Neural progenitor cell (in vitro differentiated cells): ENCODE measurements around the gene ASTN1.

DNA sequence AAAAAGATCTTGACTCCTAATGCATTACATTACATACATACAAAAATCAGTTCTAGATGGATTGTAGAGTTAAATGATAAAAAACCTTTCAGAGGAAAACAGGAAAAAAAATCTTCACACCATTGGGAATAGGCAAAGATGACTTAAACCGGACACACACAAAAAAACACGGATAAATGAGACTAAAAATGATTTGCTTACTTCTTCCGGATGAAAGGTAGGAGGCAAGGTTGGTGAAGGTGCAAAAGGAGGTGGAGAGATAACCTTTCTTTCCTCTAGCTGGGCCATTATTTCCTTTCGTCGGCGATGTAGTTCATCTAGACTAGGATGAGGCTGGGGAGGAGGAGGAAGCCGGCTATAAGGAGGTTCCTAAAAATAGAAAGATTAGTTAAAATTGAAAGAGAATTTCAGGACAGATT lies 43.8 kb upstream of the SERPINC1 start:
- RAMPAGE, long total RNA: no peak

GRCh38 chr1:173998662-173999066 lies 23.5 kb downstream of the RC3H1 start:
- RAMPAGE, long total RNA: no peak

GRCh38 chr1:174018391-174019032 lies 3.6 kb downstream of the RC3H1 start:
- RAMPAGE, long total RNA: no peak

GRCh38 chr1:174158737-174159042 lies 630 bp upstream of the RABGAP1L start:
- RAMPAGE, long total RNA: no peak

DNA sequence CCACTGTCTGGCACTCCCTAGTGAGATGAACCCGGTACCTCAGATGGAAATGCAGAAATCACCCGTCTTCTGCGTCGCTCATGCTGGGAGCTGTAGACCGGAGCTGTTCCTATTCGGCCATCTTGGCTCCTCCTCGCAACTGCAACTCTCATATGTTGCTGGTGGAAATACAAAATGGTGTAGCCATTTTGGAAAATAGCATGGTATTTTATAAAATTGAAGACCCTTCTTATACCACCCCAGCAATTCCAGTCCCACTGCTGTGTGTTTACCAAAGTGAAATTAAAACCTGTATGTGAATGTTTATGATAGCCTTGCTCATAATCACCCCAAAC lies 64.1 kb upstream of the GPR52 start:
- RAMPAGE, long total RNA: no peak

DNA sequence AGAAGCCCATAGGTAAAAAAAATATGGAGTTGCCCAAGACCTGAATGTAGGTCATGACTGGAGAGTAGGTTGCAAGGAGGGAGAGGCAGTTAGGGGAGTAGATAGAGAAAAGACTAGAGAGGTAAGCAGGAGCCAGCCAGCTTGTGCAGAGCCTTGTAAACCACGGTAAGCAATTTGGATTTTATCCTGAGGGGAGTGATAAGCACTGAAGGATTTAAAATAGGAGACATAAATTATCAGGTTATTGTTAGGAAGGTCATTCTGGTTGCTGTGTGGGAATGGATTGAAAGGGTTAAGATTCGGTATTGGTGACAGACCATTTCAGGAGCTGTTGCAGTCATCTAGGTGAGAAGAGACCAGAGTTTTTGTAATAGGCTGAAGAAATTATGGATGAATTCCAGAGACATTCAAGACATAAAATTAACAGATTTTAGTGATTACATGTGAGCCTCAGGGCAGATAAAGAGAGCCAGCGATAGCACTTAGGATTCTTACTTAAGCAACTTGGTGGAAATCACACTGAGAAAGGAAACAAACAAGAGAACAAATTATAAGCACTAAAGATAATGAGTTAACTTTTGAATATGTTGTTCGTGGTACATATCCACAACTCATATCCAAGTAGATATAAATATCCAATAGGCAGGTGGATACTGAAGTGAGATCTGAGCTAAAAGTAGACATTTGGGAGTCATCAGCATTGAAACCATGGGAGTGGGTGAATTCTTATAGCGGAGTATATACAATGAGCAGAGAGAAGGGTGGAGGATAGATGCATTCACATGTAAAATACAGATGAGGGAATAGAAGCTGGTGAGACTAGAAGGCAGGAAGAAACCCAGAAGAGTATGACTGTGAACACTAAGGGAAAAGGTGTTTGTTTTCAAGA lies 182.1 kb upstream of the CACYBP start:
- RAMPAGE, long total RNA: no peak

GRCh38 chr1:174819308-174820191 lies 180.2 kb upstream of the CACYBP start:
- RAMPAGE, long total RNA: no peak

GRCh38 chr1:174872579-174873082 lies 127.1 kb upstream of the CACYBP start:
- RAMPAGE, long total RNA: no peak

- RAMPAGE, long total RNA: no peak
Measured at GRCh38 chr1:174898386-174899284, 101.1 kb upstream of the CACYBP start.

DNA sequence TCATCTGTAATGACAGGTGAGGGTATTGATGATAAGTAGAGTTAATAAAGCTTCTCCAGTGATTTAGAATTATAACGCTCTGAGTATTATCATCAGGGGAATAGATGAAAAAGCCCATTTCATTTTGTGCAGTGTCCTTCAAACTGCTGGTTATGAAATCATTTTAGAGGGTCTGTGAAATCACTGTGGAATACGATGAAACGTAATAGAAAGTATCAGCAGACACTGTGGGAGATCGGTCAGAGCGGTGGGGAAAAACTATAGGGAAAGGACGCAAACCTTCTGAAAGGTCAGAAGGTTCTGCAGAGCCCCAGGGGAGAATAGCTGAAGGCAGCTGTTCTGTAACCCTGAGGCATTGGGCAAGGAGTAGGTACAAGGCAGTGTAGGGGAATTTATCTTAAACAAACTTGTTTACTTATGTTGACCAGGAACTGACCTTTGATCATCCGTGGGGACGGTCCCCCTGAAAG lies 46.2 kb upstream of the CACYBP start:
- RAMPAGE, long total RNA: no peak

- RAMPAGE, long total RNA: no peak
Measured at GRCh38 chr1:174975659-174976332, 24.0 kb upstream of the CACYBP start.

GRCh38 chr1:174998143-174999115 lies 1.3 kb upstream of the CACYBP start:
- RAMPAGE, long total RNA: no peak

- RAMPAGE, long total RNA: no peak
Measured at GRCh38 chr1:175225121-175226031, 32.8 kb upstream of the KIAA0040 start.

GRCh38 chr1:175317578-175318288 lies 125.2 kb upstream of the KIAA0040 start:
- RAMPAGE, long total RNA: no peak

- RAMPAGE, long total RNA: no peak
Measured at GRCh38 chr1:175968441-175968640, 224.9 kb upstream of the TNR start.

GRCh38 chr1:176071191-176072089 lies 135.6 kb downstream of the COP1 start:
- RAMPAGE, long total RNA: no peak

DNA sequence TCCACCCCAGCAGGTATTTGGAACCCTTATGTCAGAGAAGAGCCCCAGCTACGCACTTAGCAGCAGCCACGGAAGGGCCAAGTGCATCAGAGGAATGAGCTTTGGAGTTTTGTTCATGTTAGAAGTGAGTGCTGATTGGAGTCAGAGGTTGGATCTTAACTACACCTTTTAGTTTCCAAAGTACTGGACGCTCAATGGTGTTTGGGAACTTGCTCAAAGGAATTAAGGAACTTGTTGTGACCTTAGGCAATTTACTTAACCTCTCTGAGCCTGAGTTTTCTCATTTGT lies 231.1 kb downstream of the PAPPA2 start:
- RAMPAGE, long total RNA: no peak

DNA sequence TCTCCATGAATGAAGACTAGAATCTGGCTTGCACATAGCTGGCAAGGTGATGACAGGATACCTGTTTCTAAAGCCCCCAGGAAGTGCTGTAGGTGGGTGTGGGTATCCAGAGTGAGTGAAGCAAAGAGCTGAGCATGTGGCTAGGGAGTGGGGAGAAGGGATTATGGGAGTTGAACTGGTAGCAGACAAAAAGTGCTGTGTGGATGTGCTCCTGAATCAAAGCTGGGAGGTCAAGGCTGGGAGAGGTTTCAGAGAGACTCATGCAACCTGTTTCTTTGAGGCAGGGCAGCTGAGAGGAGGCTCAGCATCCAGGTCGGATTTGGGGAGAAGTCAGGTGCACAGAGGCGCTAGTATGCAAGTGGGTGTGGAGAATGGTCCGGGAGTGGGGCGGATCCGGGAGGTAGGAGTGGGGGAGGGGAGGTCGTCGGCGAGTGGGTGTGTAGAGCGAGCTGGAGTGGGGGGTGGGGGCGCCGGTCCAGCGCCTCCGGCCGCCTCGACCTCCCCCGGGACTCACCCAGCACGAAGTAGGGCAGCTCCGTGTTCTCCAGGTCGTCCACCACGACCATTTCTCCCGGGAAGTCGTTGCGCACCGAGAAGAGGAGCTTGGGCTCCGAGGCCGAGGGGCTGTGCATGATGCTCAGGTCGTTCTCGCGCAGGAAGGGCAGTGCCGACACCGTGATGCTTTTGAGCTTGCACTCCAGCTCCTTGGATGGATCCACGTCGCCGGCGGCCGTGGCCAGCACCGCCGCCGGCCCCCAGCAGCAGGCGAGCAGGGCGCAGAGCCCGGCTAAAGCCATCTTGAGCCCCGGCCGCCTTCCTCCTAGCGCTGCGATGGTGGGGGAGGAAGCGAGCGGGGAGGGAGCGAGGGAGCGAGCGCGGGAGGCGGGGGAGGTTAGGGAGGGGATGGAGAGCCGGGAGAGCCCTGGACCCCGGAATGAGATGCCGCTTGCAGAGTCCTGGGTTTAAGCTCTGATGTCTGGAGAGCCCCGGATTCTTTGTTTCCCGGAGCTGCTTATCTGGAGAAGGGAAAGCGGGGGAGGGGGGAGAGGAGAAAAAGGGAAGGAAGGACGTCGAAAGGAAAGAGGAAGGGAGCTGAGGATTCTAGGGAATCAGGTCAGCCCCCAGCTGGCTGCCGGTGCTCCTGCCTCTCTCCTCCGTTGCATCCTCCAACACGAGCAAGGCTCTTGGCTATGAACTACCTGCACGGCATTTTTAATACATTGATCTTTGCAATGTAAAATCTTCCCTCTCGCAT lies at the start of gene ASTN1:
TSS of gene ASTN1 (minus strand) at position 833 of the 1,255 bp plus-strand sequence.
- RAMPAGE, long total RNA: no peak

DNA sequence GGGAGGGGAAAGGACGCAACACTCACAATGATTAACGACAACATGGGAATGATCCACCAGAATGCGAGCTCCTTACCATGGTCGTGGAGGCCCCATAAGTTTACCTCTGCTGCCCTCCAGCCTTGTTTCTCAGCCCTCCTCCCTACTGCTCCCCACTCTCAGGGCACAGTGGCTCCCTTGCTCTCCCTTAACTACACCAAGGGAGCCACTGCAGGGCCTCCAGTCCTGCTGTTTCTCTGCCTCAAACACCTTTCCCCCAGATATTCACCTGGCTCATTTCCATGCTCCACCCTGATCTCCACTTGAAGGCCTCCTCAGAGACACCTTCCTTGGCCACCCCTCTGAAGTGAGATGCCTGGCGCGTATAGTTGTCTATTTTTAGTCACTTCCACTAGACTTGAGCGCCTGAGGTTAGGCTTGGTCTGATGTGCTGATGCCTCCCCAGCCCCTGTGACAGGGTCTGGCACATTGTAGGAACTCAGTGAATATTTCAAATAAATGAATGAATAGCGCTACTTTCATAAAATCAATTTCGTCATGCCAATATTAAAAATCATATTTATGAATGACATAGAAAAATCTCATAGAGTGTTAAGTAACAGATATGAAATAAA lies 34.9 kb downstream of the SEC16B start:
- RAMPAGE, long total RNA: no peak

GRCh38 chr1:177961145-177961919 lies 8.5 kb downstream of the SEC16B start:
- RAMPAGE, long total RNA: no peak